Diencephalon (tissue), 2 donors: ENCODE results near the gene ORC4.

DNA sequence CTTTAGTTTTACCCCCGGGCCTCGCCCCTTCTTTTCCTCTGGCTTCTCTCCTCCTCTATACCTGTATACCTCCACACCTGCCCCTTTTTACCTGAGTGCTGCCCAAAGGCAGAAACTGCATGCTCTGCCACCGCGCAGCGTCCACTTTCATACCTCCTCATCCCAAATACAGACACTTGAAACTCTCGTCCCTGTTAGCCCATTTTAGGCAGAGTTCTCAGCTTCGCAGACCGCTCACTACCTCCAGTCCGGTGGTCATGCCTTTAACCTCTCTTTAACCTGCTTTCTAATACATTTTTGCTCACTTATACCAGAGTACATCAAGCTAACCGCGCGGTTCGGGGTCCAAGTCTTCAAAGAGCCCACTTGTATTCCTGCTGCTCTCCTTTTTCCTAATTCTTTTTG, 827 bp downstream of the SPOPL start:
- RAMPAGE, long total RNA: no peak

DNA sequence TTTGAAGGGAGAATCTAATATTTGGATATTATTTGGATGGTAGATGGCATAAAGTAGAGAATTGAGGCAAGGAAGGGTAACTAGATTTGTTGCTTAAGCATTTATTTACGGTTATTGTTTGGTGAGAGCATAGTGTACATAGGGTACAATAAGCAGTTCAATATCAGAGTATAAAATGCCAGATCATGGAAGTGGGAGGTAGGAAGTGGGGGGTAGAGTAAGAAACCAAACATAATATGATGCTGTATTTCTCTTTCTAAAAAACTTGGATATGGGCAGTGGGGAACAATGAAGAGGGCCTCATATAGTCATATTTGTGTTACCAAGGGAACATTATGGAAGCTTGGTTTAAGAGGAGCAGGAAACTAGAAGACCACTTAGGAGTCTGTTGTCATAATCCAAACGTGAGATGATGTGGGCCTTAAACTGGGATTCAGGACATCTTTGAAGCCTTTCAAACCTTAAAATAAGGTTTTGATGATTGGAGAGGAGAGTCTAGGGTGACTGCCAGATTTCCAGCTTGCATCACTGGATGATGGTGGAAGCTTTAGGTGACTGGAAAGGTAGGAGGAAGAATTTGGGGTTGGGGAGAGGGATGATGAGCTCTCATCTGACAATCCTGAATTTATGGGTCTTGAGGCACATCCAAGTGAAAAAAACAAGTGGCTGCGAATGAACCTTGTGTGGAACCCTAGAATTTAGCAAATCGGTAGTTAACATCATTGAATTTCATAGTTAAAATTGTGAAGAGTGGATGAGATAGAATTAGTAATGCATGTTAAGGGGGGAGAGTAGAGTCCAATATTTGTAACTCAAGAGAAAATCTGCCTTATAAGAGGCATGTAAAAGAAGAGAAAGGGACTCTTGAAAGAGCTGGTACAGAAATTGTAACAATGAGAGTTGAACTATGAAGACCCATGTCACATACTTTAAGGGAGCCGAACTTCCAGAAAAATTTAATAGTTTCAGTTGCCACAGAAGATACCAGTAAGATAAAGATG, 66.5 kb downstream of the SPOPL start:
- RAMPAGE, long total RNA: no peak

GRCh38 chr2:144349480-144350002, 17.2 kb upstream of the GTDC1 start:
- RAMPAGE, long total RNA: no peak

DNA sequence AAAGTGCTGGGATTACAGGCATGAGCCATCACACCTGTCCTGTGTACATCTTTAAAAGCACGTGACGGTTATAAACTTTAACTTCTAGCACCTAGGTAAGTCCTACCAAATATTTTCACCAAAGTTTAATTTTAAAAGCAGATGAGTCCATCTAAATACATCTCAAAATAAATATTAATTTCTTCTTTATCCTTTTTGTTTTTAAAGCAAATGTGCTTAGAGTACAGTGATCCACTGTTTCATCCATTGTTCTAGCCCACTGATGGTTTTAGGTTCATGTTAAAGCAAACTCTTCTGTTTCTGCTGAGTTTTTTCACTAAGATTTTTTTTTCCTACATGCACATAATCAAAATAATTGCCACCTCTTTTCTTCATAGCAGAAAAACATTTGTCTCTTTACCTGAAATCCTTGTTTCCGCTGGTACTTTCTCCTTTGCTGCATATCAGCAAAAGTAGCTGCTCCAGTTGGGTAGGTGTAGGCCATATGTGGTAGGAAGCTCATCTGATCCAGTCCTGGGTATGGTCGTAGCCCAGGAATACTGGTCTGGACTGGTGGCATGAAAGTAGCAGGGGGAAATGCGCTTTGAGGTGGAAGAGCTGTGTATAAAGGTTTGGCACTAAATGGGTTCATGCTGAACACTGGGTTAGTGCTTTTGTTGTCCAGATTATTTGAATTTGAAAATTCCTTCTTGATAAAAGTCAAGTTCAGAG, 65.7 kb upstream of the GTDC1 start:
- RAMPAGE, long total RNA: no peak

DNA sequence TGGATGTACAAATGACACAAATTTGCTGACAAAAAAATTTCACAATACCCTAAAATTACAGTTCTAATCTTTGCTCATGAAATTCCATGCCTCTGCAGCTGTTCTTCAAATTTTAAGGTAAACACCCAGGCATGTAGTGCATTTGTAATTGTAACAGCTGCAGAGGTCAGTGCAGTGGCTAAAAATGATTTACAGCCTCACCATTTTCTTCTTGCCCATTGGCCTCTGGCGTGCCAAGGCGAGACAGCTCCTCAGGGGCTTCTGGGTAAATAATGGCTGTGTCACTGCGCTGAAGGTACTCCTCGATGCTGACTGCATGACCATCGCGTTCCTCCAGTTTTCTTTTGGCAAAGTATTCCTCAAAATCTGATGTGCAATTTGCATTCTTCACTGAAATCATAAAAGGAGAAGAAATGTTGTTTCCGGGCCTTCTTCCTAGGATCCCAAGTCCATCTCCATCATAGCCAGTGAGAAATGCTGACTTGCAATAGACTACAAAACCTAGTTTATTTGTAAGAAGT, 72.4 kb upstream of the GTDC1 start:
- RAMPAGE, long total RNA: no peak

DNA sequence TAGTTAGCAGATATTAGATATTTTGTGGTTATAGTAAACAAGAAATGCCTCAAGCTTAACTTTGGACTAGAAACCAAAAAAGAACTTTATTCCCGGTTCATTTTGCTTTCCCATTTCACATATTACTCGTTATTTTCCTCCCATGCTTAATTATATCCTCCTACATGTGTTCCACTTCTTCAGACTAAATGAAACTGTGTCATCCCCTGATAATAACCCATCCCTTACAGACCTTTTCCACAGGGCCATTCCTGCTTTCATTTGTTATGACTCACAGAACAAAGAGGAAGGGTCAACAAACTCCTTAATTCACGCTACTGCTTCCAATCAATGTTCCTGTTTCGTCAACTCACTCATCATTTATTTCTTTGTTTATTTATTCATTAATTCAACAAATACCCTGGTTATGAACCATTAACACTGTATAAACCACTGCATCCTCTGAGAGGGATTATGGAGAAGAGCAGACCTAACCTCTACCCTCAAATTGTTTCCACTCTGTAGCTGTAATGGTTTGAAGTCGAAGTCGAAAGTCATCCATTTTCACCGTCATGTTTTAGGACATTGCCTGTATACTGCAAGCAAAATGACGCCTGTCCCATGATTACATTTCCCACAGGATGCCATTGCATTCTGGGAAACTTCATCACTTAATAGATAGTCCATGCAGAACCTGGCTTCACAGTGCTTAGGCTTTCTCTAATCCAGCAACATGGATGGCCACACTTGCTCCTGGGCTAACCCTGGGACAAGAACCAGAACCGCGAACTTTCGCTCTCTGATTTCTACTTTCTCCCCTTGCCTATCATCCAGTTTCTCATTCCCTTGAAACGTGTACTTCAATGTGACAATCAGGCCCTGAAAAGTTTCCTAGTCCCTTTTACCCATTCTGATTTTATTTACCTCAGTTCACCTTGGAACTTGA, 83.3 kb upstream of the GTDC1 start:
- RAMPAGE, long total RNA: no peak

- RAMPAGE, long total RNA: no peak
These were observed 89.5 kb upstream of the GTDC1 start for GRCh38 chr2:144421576-144422385.

DNA sequence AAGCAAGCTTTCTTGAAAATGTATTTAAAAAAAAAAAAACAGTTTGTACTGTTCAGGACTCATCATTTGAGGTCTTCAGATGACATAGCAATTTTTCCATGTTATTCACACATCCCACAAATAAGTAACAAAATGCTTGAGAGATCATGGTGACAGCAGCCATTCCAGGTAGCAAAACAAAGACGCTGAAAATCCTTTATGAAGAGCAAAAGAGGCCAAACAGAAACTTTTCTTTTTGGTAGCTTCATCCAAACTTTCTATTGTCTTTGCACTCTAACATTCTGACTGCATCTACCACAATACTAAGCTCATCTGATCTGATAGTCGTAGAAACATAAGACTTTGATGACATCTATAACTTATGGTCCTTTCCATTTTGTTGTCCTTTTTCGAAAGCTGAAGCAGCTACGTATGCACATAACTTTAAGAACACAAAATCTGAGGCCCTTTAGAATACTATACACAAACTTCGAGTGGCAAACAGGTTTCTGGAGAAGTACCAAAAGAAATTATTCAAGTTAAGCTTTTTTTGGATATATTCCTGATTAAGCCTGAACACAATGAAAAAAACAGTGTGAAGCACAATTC, 76.0 kb downstream of the ZEB2 start:
- RAMPAGE, long total RNA: no peak

DNA sequence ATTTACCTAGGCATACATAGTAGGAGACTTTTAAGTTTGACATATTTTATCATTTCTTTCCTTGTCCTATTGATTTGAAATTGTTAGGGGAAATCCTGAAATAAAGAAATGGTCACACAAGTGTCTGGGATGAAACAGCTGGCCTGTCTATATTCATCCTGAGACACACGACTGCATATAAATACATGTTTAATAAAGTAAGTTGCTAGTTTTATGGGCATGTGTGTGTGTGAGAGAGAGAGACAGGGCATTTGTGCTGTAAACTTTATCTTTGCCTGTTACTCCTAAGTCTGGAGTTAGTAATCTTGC, 1.3 kb downstream of the ZEB2 start:
- RAMPAGE, long total RNA: no peak

- RAMPAGE, long total RNA: no peak
These were observed 1230.6 kb upstream of the ZEB2 start for GRCh38 chr2:145750440-145751004.

- RAMPAGE, long total RNA: no peak
These were observed 1439.2 kb upstream of the ACVR2A start for GRCh38 chr2:146405415-146406193.

- RAMPAGE, long total RNA: no peak
These were observed 213.6 kb upstream of the ACVR2A start for GRCh38 chr2:147631321-147631593.

DNA sequence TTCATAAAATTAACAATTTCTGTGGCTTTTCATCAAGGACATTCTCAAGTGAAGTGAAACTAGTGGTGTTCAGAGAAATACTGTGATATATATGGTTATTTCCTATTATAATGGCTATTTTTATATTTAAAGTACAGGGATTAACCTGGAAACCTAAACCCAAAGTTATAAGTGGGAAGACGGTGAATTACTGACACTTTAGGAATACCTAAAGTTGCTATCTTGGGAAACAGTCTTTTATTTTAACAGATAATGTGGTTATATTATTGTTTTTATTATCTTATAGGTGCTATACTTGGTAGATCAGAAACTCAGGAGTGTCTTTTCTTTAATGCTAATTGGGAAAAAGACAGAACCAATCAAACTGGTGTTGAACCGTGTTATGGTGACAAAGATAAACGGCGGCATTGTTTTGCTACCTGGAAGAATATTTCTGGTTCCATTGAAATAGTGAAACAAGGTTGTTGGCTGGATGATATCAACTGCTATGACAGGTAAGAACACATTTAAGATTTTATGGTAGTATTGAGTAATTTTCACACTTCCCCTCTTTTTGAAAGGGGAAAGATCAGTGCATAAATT, 51.3 kb downstream of the ACVR2A start:
- RAMPAGE, long total RNA: no peak

DNA sequence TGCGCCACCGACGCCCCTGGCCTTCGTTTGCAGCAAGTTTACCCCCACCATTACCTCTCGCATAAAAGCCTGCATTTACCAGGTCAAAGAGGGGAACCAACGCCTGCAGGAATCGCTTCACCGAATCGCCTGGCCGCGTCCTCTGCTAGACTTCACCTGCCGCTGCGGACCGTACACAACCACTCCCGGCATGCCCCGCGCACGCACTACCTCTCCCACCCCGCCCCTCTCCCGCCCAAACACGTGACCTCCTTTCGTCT, at the start of gene ORC4:
TSS of gene ORC4 (minus strand) at position 184 of the 260 bp plus-strand sequence.
- RAMPAGE, long total RNA: start-site peak on the minus strand centred at position 173 of the sequence, 65 bp wide, 1,415 and 141 reads in 2 replicates

DNA sequence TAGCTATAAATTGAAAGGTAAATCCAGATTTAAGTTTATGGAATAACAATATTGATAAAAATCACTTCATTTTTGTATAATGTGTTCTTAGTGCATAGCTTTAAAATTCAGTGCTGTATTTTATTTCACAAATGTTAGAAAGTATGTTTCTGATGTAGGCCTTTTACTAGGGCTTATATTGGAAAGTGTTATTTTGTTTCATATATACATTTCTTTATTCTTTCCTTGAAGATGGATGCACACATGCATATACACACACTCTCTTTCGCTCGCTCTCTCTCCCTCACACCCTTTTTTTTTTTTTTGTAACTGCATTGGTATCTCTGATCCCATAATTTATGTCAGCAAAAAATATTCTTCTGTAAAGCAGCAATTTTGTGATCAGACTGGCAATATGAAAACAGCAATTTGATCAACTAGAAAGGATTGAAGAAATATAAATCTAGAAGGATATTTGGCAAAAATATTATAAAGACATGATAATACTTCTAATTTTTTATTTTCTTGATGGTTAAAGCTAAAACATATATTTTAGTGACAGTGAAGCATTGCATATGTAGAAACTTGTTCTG, 2.0 kb downstream of the MBD5 start:
- RAMPAGE, long total RNA: no peak

GRCh38 chr2:148380758-148381574, 263.6 kb upstream of the EPC2 start:
- RAMPAGE, long total RNA: no peak

GRCh38 chr2:149365605-149365960, 35.2 kb downstream of the LYPD6 start:
- RAMPAGE, long total RNA: no peak

GRCh38 chr2:149422401-149422847, 92.0 kb downstream of the LYPD6 start:
- RAMPAGE, long total RNA: no peak

DNA sequence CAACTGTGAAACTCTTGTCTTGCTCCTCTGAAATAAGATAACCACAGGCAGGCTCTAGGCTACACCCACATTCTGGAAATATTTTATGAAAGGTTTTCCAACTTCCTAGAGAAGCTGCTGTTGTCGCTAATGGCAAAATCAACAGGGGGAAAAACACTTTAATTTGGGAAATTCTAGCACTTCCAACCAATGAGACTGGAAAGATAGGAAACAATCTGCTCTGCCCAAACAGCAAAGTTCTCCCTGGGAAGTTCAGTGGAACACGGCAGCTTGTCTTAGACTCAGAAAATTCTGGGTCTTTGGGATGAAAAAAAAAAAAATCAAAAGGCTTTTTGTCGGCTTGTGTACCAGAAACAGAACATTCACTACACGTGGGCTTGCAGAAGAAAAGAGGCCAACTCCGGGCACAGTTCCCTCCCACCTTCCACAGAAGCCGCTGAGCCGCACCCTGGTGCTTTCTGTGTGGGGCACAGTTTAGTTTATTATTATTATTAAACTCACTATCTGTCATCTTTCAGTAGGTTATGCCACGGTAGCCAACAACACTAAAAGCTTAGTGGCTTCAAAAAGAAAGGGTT, 98.6 kb downstream of the MMADHC start:
- RAMPAGE, long total RNA: no peak

DNA sequence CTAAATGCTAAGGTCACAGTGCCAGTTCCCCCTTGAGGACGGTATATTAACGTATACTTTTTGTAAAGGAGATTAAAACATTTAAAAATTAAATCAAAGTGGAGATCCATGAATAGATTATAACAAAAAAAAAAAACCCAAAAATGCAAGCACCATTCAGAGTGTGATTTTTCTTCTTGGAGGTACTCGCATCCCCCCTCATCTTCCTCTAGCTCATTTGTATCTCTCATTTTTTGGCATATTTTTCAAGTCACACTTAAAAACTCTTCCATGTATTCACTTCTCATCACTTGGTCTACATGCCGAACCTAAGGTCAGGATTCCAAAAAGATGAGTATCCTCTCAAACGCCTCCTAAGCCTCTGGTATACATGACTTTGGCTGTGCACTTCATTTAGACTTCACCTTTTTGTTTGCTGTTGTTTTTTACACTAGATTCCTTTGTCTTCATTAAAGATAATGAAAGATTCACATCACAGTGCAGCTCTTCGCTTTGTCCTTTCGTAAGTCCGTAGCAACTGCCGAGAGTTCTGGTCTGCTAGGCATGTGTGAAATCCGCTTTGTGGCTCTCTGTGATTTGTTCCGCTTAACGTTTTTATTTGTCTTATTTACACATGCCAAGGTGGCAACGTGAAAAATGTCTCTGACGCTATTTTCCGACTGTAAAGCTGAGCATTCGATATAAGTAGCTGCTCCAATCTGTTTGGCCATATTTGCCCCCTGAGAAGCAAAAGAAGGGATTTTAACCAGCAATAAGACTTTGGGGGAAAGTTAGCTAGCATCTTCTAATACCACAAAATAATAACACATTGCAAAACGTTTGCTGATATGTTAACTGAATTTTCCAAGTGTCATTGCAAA, 17.7 kb downstream of the RND3 start:
- RAMPAGE, long total RNA: no peak